LUHMES (cell line): Measurements from ENCODE around the genes PRKCH and SGPP1.

GRCh38 chr14:61281678-61282158 lies 580 bp upstream of the TMEM30B start:
- PRO-cap = no peak

GRCh38 chr14:61321337-61321985 lies at the start of gene PRKCH:
TSS of gene PRKCH (plus strand) at chr14:61321579.
- PRO-cap = unidirectional peak, plus-strand start at chr14:61321548

GRCh38 chr14:61335936-61336558 lies 14.7 kb downstream of the PRKCH start:
- PRO-cap = no peak

- PRO-cap = no peak
These were observed 117.4 kb downstream of the PRKCH start for GRCh38 chr14:61438517-61439388.

- PRO-cap = no peak
These were observed 126.9 kb downstream of the PRKCH start for GRCh38 chr14:61448206-61448712.

- PRO-cap = no peak
These were observed 166.7 kb upstream of the HIF1A start for GRCh38 chr14:61528575-61529001.

DNA sequence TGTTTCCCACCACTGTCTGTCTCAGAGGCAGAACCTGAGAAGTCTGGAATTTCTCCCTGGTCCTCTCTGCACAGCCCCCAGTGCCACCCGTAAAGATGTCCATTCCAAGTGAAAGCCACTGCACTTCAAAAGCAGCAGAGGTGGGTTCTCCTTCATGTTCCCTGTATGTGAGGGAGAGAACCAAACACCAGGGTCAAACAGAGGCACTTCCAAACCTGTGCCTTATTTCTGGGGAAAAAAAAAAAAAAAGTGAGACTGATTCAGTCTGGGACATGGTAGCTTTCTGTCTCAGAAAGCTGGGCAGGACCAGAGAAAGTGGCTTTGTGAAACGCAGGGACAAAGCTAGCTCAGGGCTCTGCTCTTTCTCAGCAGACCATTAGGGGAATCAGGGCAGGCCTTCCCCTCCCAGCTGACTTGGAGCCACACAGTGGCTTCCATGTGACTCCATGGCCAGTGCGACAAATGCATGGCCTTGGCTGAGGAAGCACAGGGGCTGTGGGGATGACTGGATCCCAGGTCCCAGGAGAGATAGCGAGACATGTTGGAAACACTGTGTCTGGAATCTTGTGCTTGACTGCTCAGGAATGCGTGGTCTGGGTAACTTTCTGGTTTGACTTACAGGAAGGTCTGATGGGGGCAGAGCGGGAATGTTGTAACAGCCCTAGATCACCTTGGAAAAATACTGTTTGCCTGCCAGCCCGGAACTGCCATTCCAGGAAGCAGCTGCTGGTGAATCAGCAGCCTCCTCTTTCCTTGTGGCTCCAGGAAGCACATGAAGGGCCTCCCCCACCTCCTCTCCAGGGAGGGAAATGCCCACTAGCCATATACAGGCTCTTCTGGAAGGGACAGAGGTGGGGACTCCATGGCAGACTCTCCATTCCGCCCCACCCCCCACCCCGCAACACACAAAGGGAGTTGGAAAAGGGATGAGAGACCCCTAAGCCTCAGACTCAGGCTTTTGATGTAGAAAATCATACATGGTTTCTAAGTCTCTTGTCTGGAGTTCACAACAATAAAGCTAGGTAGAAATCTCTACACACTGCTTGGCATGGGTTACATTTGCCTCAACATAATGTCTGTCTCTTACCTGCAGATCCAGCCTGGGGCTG lies 133.6 kb upstream of the HIF1A start:
- PRO-cap = no peak

- PRO-cap = no peak
These were observed 130.8 kb upstream of the HIF1A start for GRCh38 chr14:61564223-61565188.

- PRO-cap = no peak
These were observed 87.0 kb upstream of the HIF1A start for GRCh38 chr14:61608216-61608791.

DNA sequence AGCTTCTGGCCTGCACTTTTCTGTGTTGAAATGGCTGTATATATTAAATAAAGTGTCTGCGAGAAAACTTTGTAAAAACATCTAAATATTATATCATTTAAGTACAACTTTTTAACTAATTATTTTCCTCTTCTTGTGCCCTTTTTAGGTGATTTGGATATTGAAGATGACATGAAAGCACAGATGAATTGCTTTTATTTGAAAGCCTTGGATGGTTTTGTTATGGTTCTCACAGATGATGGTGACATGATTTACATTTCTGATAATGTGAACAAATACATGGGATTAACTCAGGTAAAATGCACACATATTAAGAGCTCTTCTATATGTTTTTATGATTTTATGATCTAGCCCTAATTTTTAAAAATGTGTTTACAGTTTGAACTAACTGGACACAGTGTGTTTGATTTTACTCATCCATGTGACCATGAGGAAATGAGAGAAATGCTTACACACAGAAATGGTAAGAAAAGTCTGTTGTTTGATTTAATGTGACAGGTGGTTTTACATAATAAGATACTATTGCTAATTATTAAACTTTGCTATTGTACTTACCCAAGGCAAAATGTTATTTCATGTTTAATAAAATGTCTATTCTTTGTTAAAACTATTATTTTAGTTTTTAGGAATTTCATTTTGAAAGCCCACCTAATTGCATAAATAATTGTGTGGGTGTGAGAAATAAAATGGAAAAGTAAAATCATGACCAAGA lies 26.2 kb downstream of the HIF1A start:
- PRO-cap = no peak

GRCh38 chr14:61736247-61736615 lies 26.0 kb upstream of the SNAPC1 start:
- PRO-cap = no peak

GRCh38 chr14:63178822-63179372 lies 25.3 kb upstream of the RHOJ start:
- PRO-cap = no peak

- PRO-cap = no peak
These were observed 63.1 kb upstream of the GPHB5 start for GRCh38 chr14:63381774-63382228.

GRCh38 chr14:63434336-63435078 lies 108.7 kb downstream of the PPP2R5E start:
- PRO-cap = no peak

- PRO-cap = bidirectional peak, plus-strand start at chr14:63728172, minus-strand start at chr14:63728056
These were observed at the start of gene SGPP1 for GRCh38 chr14:63727986-63728560. TSS of gene SGPP1 (minus strand) at chr14:63728065.

- PRO-cap = no peak
These were observed 24.9 kb upstream of the SGPP1 start for GRCh38 chr14:63752709-63753261.

- PRO-cap = no peak
These were observed 31.6 kb upstream of the SGPP1 start for GRCh38 chr14:63759542-63759826.

DNA sequence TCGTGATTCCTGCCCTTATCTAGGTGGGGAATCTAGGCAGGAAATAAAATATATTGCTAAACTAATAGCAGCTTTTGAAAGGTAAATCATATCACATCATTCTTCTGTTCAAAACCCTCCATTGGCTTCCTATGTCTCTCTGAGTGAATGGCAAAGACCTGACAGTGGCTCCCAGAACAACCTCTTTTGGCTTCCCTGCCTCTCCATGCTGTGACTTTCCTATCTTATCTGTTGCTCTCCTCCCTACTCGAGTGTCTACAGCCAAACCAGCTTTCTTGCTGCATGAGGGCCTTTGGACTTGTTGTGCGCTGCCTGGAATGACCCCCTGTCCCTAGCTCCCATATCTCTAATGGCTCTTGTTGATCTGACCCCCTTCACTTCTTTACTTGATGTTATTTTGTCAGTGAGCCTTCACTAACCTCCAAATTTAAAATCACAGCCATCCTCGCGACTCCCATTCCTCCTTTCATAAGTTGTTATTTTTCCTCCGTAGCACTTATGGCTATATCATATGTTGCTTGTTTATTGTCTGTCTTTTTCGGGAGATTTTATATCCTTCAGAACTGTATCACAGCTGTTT lies 2.5 kb downstream of the SYNE2 start:
- PRO-cap = no peak

DNA sequence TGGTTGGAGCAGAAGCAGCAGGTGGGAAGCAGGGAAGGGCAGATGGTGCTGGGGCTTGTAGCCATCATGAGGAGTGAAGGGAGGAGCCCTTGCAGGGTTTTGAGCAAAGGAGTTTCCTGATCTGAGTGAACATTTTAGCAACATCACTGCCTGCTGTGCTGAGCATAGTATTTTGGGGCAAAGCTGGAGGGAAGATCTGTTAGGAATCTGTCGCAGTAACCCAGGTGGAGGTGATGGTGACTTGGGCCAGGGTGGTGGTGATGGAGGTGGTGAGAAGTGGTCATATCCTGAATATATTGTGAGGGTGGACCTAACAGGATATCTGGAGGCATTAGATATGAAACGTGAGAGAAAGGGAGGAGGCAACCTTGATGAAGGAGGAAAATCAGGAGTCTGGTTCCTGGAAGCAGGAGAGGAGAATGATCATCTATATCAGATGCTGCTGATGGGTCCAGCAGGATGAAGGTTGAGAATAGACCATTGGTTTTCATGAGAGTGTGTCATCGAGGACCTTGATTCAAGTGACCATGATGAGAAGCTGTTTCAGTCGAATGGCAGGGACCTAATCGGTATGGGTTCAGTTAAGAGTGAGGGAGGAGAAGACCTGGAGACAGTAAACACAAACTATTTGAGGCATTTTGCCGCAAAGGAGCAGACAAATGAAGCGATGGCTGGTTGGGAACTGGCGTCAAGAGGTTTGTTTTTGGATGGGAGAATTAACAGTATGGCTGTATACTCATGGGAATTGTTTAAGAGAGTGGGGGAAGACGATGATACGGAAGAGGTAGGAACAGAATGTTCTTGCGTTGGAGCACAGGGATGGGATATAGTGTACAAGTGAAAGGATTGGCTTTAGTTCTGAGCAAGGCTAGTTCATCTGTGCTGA lies 84.1 kb downstream of the SYNE2 start:
- PRO-cap = no peak

DNA sequence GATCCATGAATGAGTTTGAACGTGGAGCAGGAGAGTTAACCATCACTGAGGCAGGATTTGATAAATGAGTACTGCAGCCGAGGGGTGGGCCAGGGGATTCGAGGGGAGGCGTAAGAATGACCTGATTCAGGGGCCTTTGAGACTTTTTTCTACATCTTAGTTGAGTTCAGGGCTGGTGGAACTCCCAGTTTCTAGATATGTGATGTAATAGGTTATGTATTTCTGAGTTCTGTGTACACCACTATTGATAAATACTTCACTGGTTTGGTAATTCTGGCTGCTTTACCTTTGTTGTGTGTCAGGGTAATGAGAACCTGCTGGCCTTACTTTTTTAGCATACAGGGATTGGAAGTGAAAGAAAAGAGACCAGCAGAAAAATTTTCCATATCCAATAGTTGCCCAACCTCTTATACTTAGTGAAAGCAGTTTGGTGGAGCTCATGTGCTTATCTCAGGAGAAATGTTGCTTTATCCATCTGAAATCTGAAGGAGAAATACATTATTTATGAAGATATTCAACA lies 217.1 kb downstream of the SYNE2 start:
- PRO-cap = no peak